Mesangial cell (primary cell): ENCODE measurements around a stretch of chr2.

DNA sequence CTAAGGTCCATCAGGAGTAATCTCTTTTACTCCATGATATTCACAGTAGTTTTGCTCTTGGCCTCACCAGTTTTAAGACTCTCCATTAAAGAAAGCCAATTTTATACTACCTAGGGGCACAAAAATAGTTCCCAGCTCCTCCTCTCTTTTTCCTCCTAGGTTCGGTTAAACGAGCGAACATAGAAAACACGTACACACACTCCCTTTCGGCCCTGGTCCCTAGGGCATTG is 1.0 kb downstream of the ATF2 start:
- RAMPAGE, long total RNA = no peak

GRCh38 chr2:176003475-176004025 is 1.5 kb upstream of the LNPK start:
- RAMPAGE, long total RNA = no peak

GRCh38 chr2:176098093-176098574 is 1.5 kb upstream of the HOXD12 start:
- RAMPAGE, long total RNA = no peak

GRCh38 chr2:176113605-176114467 is 2.7 kb upstream of the HOXD10 start:
- RAMPAGE, long total RNA = no peak

DNA sequence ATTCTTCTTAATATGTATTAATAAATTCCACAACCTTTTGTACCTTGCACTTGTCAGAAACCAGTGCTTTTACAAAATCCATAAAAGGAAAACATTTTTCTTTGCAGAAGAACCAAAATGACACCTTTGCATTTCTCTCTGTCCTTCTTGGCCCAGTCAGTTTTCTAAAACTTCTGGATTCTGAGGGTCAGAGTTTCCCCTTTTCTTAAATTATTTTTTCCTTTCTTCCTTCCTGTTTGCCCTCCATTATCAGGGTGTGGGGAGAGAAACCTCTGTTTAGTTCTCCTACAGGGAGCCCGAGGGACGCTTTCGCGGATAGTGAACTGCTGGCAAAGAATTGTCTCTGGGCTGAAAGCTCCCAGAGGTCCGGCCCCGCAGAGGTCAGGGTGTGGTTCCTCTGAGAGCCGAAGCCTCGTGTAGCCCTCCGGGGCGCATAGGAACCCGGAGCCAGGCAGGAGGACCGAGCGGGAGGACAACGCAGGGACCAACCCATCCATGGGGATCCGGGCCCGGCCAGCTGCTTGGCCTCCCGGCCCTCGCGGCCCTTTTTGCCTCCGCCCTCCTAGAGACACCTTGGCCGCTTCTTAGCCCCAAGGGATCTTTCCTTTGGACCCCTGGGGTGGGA is 833 bp upstream of the HOXD10 start:
- RAMPAGE, long total RNA = no peak

DNA sequence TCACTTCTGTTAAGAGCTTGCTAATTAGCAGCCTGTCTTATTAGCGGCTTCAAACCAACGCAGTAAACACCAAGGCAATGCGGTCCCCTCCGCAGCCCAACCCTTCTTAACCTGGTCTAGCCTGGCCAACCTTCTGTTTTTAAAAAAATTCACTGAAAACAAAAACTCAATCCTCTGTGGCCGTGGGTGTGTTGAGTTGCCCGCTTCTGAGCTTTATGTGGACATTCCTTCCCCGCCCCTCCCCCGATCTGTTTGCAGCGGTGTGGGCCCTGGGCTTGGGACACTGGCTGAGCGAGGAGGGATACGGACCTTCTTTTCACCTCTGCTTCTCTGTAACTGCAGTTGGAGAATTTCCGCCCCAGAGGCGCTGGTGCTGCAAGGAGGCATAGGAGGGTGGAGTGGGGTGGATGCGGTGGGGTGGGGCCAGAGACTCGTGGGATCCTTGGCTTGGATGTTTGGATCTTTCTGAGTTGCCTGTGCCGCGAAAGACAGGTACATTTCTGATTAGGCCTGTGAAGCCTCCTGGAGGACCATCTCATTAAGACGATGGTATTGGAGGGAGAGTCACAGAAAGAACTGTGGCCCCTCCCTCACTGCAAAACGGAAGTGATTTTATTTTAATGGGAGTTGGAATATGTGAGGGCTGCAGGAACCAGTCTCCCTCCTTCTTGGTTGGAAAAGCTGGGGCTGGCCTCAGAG is 3.2 kb upstream of the HOXD4 start:
- RAMPAGE, long total RNA = no peak

DNA sequence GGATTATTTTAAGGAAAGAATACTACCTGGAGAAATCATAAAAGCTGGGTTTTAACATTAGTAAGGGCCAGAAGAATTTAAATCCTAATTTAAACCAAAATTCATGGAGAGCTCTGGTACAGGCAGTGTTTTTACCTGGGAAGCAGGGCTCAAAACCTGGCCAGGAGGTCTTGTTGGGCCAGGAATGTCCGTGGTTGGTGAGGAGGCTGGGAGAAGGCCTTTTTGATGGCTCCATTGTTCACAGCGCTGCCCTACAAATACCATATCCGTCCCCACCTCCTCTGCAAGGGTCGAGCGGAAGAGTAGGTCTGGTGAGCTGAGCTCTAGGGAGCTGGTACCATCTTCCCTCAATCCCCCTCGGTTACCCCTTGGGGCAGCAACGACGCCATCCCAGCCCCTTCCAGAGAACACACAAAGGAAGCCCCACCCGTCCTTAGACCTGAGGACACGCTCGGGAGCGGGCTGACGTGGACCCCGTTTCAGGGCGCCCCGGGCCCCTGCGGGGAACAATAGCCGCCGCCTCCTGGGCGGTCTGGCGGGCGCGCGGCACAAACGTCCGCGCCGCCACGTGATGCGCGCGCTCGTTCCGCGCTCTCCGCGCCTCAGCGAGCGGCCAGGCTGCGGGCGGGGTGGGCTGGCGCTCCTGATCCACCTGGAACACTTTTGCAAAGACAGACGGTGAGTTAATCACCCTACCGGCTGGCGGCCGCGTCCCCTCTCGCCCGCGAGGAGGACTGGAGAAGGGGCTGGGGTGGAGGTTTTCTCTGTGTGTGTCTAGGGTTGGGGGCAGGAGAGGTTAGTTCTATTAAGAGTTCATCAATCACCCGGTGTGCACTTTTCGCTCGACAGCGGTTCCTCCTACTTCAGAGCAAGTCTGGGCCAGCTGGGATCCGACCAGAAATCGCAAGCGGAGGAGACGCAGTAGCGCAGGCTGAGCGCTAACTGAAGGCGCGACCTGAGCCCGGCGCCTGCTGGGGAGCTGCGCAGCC is 10.6 kb upstream of the HOXD1 start:
- RAMPAGE, long total RNA = start-site peak on the plus strand centred at position 600 of the sequence, 12 bp wide, 35 reads

GRCh38 chr2:176188915-176189827 is 703 bp downstream of the HOXD1 start:
- RAMPAGE, long total RNA = start-site peak on the minus strand at chr2:176188929-176188996, 26 reads

- RAMPAGE, long total RNA = no peak
Measured at GRCh38 chr2:176472998-176473642, 203.9 kb downstream of the MTX2 start.

DNA sequence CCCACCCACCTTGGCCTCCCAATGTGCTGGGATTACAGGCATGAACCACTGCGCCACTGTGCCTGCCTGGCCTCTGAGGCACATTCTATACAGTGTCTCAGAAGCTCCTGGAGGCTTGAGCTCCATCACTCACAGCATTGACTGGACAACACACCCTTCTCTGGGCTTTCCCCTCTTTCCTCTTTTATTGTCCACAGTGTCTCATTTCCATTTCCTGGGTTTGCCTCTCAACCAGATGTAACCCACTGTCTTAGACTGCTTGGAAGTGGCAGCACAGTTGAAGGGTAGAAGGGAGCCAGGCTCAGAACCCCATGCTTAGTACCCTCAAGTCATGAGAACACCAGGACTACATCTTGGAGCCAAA is 208.1 kb downstream of the MTX2 start:
- RAMPAGE, long total RNA = no peak

- RAMPAGE, long total RNA = no peak
Measured at GRCh38 chr2:176518724-176519311, 249.6 kb downstream of the MTX2 start.

DNA sequence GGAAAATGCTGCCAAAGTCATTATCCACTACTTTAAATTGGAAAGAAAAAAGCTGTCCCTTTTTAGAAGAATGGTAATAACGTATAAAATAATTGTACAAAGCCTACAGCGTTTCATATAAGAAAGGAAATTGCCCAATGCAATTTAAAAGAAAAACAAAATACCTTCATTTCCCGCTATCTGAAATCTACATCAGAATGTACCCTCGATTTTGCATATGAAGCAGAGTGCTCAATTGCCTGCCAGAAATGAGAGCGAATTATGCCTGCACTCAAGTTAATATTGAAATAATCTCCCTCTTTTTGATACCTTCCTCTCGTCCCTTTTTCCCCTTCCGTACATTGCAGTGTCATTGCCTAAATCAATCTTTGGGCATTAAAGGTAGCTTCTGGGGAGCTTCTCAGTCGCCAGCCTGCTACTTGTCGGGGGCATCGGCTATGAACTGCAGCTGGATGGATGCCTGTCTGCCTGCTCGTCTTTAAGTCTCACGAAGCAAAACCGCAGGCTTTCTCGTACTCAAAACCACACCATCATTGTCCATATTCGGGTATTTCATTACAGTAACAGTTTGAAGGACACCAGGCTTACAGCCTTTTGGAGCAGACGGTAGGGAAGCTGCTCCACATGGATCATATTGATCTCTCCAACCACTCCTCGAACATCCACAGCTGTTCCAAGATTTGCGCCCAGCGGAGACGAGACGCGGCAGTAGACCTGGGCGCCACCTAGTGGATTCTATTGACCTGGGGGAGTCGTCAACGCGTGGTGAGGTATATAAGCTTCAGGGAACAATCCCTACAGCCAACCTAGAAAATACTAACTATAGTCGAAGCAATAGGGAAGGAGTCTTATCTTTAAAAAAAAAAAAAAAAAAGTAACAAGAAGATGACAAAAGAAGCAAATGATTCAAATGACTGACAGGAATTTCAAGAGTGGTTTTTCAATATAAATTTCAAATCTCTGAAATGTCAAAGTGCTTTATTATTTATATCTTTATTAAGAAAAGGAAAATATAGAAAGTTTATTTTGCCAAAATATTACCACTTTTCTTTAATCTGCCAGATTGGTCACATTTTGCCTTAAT is 63.9 kb upstream of the HNRNPA3 start:
- RAMPAGE, long total RNA = no peak

DNA sequence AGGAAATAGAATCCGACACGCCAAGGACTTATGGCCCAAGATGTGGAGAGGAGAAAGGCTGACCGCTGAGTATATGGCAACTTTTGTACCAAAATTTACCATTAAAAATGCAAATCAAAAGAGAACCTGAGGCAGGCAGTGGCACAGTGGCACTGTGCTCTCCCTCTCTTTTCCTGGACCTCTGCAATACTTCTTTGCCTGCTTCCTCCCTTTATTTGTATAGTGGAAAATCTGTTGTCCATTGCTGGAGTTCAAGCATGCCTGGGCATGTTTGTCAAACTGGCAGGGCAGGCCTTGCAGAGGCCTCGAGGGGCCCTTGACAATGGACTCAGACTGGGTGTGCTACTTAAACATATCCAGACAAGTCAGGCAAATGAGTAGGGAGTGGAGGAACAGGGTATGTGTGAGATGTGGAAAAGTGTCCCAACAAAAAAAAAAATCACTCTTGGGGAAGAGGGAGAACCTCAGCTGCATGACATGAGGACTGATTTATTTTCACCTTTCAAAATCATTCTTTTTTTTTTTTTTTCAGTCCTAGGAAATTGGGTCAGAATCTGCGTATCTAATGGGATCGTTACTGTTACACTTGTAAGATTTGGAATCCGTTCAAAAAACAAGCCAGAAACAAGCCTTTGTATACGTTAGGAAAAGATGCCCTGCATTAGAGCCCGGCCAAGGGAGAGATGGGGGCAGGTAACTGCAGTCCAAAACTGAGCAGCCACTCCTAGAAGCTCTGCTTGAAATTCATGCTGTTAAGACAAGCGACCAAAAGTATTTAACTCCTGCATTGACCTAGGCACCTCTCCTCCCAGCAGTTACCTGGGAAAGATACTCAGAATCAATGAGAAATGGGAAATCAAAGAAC is 42.3 kb upstream of the HNRNPA3 start:
- RAMPAGE, long total RNA = no peak

DNA sequence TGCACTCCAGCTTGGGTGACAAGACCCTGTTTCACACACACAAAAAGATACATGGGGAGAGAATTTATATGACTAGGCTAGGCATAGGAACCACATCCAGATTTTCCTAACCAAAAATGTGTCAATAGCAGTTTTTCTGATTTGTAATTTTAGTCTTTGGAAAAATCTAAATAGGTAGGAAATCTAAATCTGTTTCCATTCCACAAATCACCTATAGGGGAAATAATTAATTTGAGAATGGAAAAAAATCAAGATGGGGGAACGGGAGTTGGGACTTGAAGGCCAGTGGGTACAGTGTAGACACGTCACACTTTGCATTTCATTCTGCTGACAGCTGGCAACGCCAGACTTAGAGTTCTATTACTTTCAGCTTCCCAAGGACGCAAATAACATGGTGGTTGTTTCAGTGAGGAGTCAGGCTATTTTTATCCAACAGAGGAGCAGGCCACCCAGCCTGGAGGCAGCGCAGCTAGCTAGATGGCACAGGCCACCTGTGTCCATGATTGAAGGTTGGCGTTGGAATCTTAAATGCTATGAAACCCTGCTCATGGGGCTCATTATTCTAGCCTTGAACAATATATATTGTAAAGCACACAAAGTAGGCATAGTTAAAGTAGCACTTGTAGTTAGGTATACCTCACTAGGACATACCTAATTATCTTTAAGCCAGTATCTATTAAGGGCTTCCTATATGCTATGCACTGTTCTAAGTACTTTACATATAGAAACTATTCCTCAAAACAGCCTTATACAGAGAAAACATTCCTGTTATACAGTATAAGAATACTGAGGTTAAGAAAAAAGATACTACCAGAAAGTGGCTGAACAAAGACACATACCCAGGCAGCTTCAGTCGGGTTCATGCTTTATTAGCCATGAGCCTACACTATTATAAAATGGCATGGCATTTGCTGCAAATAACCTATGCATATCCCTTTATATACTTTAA is 23.5 kb downstream of the HNRNPA3 start:
- RAMPAGE, long total RNA = no peak

GRCh38 chr2:177263197-177264261 is 998 bp downstream of the NFE2L2 start:
- RAMPAGE, long total RNA = no peak

GRCh38 chr2:177266226-177267176 is 2.0 kb upstream of the NFE2L2 start:
- RAMPAGE, long total RNA = no peak

- RAMPAGE, long total RNA = no peak
Measured at GRCh38 chr2:177273318-177273932, 8.9 kb upstream of the NFE2L2 start.

DNA sequence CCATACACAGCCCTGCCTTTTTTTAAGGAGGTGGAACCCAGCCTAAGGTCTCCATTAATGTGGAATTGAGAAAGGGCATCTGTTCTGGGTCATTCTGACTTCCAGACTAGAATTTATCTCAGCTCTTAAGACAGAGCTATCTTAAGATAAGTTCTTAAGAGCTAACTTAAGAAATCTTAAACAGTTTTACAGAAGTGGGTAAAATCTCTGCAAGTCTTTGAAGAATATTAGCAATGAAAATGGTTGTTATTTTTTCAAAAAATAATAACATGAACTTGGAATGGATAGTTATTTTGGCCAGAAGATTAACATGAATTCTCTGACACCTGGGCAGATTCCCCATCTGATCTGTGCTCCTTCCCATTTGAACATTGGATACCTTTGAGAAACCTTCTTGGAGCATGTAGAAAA is 42.2 kb upstream of the NFE2L2 start:
- RAMPAGE, long total RNA = no peak

DNA sequence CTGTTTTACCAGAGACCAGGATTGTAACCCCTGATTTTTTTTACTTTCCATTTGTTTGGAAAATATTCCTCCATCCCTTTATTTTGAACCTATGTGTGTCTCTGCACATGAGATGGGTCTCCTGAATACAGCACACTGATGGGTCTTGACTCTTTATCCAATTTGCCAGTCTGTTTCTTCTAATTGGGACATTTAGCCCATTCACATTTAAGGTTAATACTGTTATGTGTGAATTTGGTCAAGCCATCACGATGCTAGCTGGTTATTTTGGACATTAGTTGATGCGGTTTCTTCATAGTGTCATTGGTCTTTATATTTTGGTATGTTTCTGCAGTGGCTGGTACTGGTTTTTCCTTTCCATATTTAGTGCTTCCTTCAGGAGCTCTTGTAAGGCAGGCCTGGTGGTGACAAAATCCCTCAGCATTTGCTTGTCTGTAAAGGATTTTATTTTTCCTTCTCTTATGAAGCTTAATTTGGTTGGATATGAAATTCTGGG is 20.5 kb upstream of the AGPS start:
- RAMPAGE, long total RNA = no peak

- RAMPAGE, long total RNA = no peak
Measured at GRCh38 chr2:177634903-177635370, 16.4 kb upstream of the TTC30A start.